HGPS cell (cell line): Measurements from ENCODE around the genes KCNE2 and KCNE1.

DNA sequence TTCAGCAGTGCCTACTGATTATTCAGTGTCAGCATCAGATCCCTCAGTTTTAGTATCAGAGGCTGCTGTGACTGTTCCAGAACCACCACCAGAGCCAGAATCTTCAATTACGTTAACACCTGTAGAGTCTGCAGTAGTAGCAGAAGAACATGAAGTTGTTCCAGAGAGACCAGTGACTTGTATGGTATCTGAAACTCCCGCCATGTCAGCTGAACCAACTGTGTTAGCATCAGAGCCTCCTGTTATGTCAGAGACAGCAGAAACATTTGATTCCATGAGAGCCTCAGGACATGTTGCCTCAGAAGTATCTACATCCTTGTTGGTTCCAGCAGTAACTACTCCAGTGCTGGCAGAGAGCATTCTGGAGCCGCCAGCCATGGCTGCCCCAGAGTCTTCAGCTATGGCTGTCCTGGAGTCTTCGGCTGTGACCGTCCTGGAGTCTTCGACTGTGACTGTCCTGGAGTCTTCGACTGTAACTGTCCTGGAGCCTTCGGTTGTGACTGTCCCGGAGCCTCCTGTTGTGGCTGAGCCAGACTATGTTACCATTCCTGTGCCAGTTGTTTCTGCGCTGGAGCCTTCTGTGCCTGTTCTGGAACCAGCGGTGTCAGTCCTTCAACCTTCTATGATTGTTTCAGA lies 10.2 kb downstream of the SON start:
- RRBS: no CpG with 5 or more reads among the region's 11 CpGs

DNA sequence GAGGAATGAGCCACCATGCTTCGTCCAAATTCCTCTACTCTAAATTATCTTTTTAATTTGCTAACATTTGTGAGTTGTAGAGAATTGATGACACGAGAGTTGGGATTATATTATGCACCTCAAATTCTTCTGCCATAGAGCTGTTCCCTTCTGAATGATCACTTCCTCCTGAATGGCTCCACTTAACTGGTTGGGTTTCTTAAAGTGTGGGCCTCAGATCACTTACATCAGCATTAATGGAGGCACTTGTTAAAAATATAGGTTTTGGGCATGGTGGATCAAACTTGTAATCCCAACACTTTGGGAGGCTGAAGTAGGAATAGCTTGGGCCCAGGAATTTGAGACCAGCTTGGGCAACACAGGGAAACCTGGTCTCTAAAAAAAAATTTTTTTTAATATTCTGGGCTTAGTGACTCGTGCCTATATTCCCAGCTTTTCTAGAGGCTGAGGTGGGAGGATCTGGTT lies 2.8 kb downstream of the ITSN1 start:
- RRBS: no CpG with 5 or more reads among the region's 3 CpGs

GRCh38 chr21:33739579-33740457 lies 97.5 kb downstream of the ITSN1 start:
- RRBS: no CpG with 5 or more reads among the region's 8 CpGs

GRCh38 chr21:33765629-33766549 lies 123.6 kb downstream of the ITSN1 start:
- RRBS: no CpG with 5 or more reads among the region's 4 CpGs

DNA sequence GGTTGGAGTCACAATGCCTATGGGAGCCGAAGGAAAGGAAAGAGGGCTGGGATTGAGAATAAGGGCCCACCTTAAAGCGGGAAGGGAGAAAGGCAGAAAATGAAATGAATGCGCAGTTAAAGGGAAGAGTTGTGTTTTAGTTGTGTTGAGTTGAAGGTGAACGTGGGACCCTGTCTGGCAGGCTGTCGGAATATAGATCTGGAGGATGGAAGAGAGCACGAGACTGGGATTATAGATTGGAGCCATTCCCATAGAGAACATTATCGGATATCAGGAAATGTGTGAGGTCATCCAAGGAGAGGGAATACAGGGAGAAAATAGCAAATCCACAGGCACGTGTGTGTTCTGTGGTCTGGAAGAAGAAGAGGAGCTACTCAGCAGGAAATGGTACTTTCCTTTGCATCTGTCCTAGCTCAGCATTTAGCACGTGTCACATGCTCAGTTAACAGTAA lies 100.7 kb downstream of the ATP5PO start:
- RRBS: no CpG with 5 or more reads among the region's 9 CpGs

GRCh38 chr21:33949391-33950831 lies 34.3 kb upstream of the ATP5PO start:
- RRBS: no CpG with 5 or more reads among the region's 19 CpGs

DNA sequence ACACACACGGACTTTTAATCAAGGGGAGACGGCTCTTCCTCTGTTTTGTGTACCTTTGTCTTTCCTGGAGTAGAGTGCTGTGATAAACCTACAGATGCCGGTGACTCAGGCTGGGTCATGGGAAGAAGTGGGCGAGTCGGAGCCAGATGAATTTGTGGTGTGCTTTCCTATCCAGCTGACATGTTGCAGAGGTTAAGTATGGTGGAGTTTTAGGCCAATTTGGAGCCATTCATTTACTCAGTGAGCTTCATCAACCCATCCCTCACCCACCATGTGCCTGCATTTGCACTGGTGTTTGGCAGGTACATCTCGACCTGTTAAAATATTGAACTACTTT lies 35.8 kb upstream of the MRPS6 start:
- RRBS: no CpG with 5 or more reads among the region's 6 CpGs

DNA sequence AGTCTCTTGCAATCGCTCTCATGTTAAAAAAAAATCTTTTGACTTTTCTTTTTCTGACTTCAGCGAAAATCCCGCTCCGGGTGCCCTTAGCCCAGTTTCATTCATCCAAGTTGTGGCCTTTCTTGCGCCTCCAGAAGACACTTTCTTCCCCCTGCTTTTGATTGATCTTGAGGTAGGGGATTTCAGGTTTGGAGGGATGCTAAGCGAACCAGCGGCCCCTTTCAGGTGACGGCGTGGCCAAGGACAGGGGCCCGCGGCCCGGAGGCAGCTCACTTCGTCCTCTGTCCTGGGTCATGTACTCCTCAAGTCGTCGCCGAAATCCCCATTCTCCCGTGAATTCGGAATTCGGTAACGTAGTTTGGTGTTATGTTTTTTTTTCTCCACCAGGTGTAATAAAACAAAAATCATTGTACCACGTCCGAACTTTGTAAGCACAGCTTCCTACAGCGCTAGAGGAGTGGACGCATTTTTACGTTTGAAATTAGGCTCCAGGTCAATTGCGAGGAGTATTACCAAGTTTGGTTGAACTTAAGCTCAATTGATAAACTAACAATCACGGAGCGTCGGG lies 1.0 kb downstream of the MRPS6 start:
- RRBS: no CpG with 5 or more reads among the region's 29 CpGs

DNA sequence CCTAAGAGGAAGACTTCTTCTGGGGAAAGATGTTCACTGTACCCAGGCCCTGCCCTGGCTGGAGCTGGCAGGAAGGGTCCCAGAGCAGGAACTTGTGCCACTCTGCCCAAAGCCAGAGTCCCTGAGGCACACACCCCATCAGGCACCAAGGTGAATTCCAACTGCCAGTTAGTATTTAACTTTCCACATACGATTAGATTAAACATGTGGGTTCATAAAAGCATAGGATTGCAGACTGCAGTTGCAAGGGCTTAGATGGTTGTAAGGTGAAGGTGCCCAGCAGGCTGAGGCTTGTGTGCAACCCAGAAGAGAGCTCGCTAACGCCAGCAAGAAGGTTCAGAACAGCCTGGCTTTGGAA lies at the start of gene KCNE2:
KCNE2 (plus strand) TSS at position 244 of the 358 bp plus-strand sequence.
- RRBS: no CpG with 5 or more reads among the region's 3 CpGs

DNA sequence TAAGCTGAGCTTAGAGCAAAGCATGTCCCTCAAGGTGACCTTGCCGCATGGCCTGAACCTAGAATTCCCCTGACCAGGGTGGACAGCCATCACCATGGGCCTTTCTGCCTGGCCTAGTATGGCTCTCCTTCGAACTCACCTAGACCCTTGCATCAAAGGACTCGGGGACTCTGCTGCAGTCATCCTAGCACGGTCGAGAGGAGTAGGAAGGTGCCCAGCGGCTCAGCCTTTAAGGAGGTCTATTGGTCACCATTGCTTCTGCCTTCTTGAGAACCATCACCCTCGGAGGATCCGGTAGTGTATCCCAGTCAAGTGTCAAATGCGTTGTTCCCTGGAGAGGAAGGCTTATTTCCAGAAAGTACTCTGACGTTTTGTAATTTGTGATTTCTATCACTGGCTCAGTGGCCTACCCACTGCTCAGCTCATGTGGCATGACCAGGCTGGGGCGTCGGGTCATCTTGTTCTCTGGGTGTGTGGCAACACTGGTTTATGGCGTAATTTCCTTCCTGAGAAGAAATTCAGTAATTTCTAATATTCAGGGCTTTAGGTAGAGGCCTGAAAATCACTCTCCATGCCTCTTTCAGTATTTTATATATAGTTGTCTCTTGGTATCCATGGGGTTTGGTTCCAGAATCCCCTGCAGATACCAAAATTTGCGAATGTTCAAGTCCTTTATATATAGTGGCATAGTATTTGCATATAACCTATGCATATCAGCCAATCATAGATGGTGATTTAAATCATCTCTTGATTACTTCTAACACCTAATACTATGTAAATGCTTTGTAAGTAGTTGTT lies at the start of gene KCNE1:
KCNE1 (minus strand) TSS at position 323 of the 798 bp plus-strand sequence.
- RRBS: no CpG with 5 or more reads among the region's 14 CpGs

DNA sequence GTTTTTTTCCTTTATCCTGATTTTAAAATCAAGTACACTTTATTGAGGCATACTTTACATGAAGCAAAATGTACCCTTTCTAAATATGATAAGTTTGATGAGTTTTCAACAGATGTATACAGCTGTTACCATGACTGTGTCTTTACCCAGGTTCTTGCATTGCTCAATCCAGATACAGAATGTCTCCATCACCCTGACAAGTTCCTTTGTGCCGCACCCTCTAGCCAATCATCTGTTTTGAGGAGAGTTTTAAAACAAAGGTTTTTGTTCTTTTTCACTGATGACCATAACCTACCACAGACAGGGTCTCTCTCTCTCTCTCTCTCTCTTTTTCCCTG lies 1.1 kb upstream of the KCNE1 start:
- RRBS: no CpG with 5 or more reads among the region's 1 CpG

- RRBS: no CpG with 5 or more reads among the region's 8 CpGs
Observed at GRCh38 chr21:34520156-34520686, 8.2 kb upstream of the KCNE1 start.

GRCh38 chr21:34521463-34522005 lies 9.5 kb upstream of the KCNE1 start:
- RRBS: no CpG with 5 or more reads among the region's 9 CpGs

- RRBS: no CpG with 5 or more reads among the region's 2 CpGs
Observed at GRCh38 chr21:34543205-34543404, 31.1 kb upstream of the KCNE1 start.

- RRBS: no CpG with 5 or more reads among the region's 7 CpGs
Observed at GRCh38 chr21:34546518-34546816, 34.5 kb upstream of the KCNE1 start.

- RRBS: no CpG with 5 or more reads among the region's 13 CpGs
Observed at GRCh38 chr21:34592005-34592622, 22.8 kb downstream of the RCAN1 start.

DNA sequence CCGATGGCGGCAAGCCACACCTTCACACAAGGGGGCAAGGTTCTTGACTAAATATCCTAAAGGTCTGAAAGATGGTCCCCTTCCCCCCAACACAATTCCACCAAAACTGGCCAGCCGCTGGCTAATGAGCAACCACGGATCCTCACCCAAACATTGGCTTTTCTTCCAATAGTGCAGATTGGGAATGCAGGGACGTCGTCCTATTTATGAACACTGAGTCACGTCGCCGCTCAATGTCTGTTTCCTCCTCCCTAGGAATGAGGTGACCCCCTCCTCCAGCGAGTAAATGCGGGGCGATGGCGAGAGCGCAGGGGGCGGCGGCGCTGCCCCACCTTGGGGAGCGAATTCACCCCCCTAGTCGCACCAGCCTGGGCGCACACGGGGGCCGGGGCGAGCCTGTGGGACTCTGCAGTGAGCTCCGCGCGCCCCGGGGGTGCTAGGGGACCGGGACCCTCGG lies 753 bp downstream of the RCAN1 start:
- RRBS: 2% methylated on average over 8 of the region's 29 CpGs

GRCh38 chr21:34618873-34619346 lies 4.0 kb upstream of the RCAN1 start:
- RRBS: no CpG with 5 or more reads among the region's 2 CpGs

DNA sequence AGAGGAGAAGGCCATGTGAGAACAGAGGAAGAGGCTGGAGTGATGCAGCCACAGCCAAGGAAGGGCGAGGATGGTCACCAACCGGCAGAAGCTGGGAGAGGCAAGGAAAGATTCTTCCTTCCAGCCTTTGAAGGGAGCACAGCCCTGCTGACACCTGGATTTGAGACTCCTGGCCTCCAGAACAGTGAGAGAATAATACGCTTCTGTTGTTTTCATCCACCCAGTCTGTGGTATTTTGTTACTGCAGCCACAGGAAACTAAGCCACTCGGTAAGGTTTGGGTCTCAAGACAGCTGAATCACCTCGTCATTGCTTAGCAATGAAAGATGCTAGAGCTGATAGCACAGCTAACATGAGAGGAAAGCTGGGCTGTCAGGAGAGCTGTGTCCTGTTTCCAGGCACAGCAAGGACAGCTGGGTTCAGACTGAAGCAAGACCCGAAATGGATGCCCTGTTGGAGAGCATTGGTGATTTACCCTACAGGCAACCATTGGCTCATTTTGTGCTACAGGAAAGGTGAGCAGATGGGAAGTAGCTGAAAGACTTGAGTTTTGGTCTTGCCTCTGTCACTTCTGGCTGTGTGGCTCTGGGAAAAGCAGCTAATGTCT lies 57.8 kb downstream of the CLIC6 start:
- RRBS: no CpG with 5 or more reads among the region's 6 CpGs

DNA sequence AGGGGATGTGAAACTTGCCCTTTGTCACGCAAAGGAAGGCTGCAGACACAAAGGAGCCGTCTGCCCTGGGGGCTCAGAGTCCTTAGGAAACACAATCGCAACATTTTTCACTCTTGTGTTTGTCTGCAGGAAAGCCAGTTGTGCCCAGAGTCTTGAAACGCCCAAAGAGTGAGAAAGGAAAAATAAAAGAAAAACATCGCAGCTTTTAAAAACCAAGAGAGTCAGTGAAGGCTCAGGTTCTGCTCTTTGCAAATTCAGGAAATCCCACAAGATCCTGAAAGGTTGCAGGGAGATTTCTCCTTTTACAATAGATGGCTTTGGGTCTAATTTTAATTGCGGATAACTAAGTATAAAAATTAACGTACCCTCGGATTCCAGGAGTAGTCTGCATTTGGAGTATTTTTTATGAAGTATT lies 183.0 kb downstream of the RUNX1 start:
- RRBS: no CpG with 5 or more reads among the region's 8 CpGs